Airway epithelial cell (primary cell): Measurements from ENCODE around the gene DGKI.

- RAMPAGE, long total RNA = no peak
Measured at GRCh38 chr7:134940818-134942056, 45.1 kb upstream of the AGBL3 start.

GRCh38 chr7:134996126-134996534, 9.8 kb downstream of the AGBL3 start:
- RAMPAGE, long total RNA = no peak

GRCh38 chr7:135152488-135153135, 4.7 kb downstream of the TMEM140 start:
- RAMPAGE, long total RNA = no peak

DNA sequence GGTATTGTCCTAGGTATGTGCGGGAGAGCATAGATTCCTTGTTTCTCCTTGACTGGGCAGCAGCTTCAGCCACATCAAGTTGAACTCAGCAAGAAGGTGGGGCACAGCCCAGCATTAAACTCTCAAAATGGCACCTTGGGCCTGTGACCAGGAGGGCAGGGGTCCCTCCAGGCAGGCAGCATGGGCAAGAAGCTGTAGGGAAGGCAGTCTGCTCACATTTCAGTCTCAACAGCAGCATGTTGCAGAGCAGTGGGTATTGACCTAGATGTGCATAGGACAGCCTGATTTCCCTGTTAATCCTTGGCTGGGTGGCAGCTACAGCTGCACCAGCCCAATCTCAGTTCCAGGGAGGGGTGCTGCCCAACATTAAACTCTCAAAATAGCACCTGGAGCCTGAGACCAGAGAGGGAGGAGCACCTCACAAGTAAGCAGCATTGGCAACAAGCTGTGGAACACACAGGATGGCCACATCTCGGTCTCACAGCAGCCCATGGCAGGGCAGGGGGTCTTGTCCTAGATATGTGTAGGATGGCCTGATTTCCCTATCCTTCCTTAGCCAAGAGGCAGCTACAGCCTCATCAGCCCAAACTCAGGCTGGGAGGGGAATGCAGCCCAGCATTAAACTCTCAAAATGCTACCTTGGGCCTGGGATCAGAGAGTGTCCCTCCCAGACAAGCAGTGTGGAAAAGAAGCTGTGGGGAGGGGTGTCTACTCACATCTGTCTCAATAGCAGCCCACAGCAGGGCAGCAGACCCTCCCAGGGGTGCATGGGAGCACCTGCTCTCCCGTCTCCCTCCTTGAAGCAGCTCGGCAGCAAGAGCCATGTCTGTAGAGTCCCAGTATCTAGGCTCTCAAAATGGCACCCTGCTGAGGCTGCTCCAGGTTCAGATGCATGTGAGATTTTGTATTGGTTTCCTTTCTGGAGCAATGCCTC, 10.4 kb downstream of the TMEM140 start:
- RAMPAGE, long total RNA = no peak

GRCh38 chr7:135179989-135180835, 9.7 kb upstream of the CYREN start:
- RAMPAGE, long total RNA = no peak

- RAMPAGE, long total RNA = no peak
Measured at GRCh38 chr7:135181683-135182695, 11.5 kb upstream of the CYREN start.

GRCh38 chr7:135193418-135194114, 17.8 kb downstream of the WDR91 start:
- RAMPAGE, long total RNA = no peak

DNA sequence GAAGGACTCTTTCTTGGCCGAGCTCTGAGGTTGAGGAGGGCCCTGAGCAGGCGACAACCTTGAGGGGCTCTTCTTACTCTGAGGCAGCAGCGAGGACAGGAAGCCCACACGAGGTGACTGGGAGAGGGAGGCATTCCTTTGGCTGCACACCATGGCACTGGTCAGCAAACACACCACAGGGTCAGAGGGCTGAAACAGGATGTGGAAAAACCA, 7.1 kb downstream of the WDR91 start:
- RAMPAGE, long total RNA = no peak

- RAMPAGE, long total RNA = no peak
Measured at GRCh38 chr7:135212199-135212606, 877 bp upstream of the WDR91 start.

- RAMPAGE, long total RNA = no peak
Measured at GRCh38 chr7:135661606-135662156, 633 bp upstream of the STMP1 start.

DNA sequence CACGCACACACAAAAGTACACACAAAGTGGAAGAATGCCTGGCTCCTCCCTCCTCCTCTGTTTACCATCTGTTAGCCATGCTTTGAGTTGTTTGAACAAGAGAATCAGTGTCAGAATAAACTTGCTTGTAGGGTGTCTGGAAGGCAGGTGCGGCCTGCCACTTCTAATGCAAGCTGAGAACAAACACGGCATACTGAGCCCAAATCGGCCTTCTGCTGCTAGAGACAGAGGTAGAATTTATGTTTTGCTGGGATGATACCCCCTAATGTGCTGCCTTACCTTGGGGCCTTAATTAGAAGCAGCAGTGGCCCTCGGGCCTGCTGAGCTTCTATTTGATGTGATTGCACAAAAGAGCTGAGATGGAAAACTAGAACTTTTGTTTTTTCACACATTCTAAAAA, 24.9 kb upstream of the FAM180A start:
- RAMPAGE, long total RNA = no peak

GRCh38 chr7:135774291-135774779, 25.7 kb upstream of the FAM180A start:
- RAMPAGE, long total RNA = no peak

DNA sequence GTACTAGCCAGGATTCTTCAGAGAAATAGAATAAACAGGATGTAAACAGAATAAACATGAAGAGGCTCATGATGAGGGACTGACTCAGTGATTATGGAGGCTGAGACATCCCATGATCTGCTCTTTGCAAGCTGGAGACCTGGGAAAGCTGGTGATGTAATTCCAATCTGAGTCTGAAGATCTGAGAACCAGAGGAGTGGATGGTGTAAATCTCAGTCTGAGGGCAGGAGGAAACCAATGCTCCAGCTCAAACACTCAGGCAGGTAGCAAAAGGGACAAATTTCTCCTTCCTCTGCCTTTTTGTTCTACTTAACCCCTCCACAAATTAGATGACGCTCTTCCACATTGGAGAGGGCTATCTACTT, 63.0 kb upstream of the FAM180A start:
- RAMPAGE, long total RNA = no peak

DNA sequence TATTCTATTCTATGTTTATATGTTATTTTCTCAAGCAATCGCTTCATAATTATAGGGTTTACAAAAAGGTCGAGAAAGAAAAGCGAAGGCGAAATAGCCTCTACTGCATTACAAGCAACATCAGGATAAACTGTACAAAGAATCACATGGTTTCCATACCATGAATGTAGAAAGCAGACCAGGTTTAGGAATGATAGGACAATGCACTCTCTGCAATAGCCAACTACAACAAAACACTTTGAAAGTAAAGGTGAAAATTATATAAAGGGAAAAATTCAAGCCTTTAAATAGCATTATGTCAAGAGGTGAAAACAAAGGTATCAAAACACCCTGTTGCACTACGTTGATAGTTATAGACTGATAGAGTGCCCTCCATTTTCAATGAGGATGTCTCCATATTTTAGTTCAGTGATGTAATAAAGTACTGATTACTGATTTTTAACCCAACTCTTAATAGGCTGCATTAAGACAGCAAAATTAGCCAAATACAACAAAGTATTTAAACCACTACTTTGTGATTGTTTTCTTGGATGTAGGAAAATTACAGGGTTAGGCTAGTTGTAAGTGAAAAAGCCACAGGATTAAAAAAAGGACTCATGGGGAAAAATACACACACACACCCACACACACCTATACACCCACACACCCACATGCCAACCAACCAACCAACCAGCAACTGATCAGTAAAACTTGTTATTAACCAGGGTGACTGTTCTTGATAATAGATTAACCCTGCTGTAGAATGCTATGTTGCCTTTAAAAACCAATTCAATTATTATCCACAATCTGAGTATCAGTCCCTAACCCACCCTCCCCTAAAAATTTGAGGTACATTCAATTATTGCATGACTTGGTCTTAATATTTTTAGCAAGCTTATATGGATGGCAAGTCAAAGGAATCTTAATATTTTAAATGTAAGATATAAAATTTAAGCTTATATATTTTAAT, 49.2 kb downstream of the MTPN start:
- RAMPAGE, long total RNA = no peak

GRCh38 chr7:136046115-136046602, 69.0 kb upstream of the MTPN start:
- RAMPAGE, long total RNA = no peak

GRCh38 chr7:136405956-136406696, 429.0 kb upstream of the MTPN start:
- RAMPAGE, long total RNA = no peak

DNA sequence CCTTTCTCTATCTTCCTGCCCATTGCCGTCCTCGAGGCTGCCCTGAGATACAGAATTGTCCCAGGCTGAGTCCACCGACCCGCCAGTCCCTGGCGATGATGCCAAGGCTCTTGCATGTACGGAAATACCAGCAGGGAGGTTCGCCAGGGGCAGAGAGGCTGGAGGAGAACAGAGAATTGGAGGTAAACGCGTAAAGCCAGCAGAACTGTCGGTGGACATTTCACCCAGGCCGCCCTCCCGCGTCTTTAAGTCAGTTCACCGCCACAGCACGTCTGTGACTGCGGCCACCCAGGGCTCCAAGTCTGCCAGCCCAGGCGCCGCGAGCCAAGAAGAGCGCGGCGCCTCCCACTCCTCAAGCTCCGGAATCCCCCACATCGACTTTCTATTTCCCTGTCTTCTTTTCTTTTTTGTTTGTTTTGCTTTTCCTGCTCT, 2.1 kb downstream of the CHRM2 start:
- RAMPAGE, long total RNA = no peak

DNA sequence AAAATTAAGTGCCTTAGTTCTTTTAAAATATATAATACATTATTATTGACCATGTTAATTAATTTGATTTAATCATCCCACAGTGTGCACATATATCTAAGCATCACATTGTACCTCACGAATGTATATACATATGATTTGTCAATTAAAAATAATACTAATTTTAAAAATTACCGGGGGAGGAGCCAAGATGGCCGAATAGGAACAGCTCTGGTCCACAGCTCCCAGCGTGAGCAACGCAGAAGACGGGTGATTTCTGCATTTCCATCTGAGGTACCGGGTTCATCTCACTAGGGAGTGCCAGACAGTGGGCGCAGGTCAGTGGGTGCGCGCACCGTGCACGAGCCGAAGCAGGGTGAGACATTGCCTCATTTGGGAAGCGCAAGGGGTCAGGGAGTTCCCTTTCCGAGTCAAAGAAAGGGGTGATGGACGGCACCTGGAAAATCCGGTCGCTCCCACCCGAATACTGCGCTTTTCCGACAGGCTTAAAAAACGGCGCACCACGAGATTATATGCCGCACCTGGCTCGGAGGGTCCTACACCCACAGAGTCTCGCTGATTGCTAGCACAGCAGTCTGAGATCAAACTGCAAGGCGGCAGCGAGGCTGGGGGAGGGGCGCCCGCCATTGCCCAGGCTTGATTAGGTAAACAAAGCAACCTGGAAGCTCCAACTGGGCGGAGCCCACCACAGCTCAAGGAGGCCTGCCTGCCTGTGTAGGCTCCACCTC, 161.9 kb downstream of the PTN start:
- RAMPAGE, long total RNA = no peak

DNA sequence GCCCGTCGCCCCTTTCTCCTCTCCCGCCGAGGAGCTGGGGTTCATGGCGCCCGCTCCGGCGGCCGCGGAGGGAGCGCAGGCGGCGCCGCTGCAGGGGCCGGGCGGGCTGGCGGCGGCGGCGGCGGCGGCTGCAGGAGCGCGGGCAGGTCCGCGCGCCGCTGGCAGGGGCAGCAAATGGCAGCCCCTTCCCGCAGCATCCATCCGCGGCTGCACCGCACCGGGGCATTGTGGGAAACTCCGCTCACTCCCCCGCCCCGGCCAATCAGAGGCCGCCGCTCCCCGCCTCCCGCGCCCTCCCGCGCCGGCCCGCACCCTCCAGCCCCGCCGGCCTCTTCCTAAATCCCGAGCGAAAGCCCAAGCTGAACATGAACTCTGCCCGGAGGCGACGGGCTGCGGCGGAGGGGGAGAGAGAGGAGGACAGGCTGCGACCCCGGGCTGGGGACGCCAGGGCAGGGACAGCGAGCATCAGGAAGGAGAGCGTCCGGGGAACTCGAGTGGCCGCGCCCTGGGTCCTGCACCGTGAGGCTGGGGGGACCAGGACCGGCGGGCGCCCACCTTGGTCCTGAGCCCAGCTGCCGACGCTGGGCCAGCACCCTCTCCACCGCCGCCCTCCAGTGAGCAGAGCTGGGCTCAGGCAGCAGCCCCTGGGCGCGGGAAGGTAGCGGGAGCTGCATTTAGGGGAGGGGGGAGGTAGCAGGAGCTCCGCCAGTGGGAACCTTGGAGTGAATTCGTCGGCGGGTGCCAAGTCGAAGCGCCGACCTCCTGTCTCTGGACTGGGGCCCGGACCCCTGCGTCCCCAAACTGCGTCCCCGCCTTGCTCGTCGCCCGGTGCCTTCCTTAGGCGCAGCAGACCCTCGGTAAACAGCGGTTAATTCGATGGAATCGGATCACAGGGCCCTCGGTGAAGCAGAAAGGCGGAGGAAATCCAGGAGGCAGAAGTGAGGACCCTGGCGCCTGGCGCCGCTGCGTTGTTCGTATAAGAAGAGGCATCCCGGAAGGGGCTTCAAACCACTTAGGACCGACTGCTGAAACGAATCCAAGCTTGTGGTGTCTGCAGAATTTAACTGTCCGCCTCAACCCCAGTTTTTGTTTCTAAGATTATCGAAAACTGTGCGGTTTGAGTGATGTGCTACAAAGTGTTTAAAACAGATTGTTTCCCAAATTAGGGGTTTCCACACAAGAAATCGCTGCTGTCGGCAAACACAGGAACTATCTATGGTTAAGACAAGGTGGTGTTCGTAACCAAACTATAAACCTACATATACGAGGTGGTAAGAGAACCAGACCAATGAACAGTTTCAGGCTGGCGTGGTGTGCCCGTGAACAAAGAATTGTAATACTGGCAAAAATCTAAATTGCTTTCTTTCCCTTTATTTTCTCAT, at the start of gene DGKI:
Gene DGKI (minus strand): TSS at position 313 of the 1,382 bp plus-strand sequence.
- RAMPAGE, long total RNA = no peak

- RAMPAGE, long total RNA = no peak
Measured at GRCh38 chr7:137882015-137882857, 35.5 kb upstream of the DGKI start.